Temporal lobe (tissue), 2 donors: ENCODE data around the gene SPDYE2.

DNA sequence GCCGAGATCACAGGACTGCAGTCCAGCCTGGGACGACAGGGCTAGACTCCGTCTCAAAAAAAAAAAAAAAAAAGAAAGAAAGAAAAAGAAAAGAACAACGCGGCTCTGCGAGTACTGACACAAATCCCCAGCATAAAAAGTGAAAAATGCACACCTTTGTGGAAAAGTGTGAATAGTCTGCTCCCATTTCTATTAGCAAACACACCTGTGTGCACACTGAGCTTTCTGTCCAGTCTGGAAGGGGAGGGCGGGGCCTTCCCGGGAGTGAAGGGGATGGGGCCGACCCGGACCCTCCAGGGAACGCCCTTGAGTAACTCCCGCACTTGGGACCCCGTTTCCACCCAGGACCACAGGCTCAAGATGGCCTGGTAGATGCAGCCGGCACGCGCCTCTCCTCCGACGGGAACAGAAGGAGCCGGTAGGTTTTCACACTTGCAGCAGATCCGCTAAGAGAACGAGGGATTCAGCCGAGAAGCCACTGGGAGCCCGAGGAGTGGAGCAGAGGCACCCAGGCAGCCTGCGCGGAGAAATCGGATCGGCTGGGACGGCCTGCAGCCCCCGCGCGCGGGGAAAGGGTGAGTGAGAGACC, 22.2 kb downstream of the IFT22 start:
- RAMPAGE, long total RNA = no peak

- RAMPAGE, long total RNA = no peak
These were observed 19.0 kb downstream of the IFT22 start for GRCh38 chr7:101302519-101303036.

DNA sequence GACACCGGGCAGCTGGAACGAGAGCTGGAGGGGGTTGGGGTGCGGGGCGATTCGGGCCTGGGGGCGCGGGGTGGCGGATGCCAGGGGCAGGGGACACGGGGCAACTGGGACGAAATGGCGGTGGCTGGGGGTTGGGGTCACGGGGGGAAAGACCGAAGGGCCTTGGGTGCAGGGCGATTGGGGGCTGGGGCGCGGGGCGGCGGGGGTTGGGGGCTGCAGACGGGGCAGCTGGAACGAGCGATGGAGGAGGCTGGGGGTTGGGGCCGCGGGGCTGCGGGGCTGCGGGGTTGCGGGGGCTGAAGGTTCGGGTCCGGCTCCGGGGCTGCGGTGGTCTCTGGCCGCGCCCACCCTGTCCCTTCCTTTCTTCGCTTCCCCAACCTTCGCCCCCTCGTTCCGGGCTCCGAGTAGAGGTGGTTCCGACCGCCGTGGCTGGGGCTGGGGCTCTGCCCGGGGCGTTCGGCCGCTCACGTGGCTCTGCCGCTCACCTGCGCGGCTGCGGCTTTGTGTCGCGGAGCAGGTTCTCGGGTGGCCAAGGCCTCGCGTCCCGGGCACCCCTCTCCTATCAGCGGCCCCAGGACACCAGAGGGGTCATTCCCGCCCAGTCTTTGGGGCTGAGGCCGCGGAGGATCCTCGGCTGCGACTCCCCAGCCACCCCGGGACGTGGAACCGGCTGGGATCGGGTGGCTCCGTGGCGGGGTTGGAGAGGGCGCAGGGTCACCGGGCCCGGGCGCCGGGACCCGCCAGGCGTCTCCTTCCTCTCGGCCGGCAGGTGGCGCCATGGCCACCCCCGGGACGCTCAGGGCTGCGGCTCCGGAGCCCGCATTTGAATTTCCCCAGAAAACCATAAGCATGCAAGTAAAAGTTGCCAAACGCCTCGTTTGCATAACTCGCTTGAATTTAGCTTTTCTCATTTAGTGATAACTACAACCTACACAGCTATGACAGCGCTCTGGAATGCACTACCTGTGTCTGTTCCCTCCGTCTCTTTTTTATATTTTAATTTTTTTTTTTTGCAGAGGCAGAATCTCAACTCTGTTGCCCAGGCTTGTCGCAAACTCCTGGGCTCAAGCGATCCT, 1.0 kb downstream of the COL26A1 start:
- RAMPAGE, long total RNA = no peak

GRCh38 chr7:101739732-101740031, 77.7 kb upstream of the CUX1 start:
- RAMPAGE, long total RNA = no peak

DNA sequence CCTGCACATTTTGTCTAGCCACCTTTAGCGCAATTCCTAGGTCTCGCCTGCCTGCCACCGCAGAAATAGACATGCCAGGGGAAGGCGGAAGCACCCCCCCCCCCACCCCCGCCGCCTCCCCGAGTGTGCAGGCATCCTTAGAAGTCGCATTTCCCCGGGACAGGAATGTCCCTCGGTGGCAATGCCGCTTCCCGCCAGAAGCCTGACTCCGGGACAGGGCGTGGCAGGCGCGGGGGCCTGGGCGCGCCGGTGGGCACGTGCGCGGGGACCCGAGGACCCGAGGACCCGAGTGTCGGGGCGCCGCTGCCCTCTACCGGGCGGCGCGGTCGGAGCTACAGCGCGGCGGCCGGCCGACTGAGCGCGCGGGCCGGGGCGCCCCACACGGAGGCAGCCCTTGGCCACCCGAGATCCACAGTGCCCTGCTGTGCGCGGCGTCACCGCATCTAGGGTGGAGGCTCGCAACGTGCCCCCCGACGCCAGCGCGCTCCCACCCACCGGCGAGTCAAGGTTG, 3.4 kb upstream of the CUX1 start:
- RAMPAGE, long total RNA = no peak

- RAMPAGE, long total RNA = no peak
These were observed 1.3 kb downstream of the CUX1 start for GRCh38 chr7:101818599-101819342.

GRCh38 chr7:101869998-101871060, 52.9 kb downstream of the CUX1 start:
- RAMPAGE, long total RNA = no peak

GRCh38 chr7:101899846-101900968, 82.8 kb downstream of the CUX1 start:
- RAMPAGE, long total RNA = no peak

DNA sequence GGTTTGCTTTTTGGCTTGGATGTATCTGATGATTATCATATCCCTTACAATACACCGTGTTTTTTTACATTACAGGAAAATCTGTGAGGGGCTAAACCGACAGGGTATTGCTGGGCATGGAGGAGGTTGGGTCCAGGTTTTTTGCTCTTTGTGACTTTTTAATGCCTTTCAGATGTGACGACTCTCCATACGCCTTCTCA, 95.2 kb downstream of the CUX1 start:
- RAMPAGE, long total RNA = no peak

DNA sequence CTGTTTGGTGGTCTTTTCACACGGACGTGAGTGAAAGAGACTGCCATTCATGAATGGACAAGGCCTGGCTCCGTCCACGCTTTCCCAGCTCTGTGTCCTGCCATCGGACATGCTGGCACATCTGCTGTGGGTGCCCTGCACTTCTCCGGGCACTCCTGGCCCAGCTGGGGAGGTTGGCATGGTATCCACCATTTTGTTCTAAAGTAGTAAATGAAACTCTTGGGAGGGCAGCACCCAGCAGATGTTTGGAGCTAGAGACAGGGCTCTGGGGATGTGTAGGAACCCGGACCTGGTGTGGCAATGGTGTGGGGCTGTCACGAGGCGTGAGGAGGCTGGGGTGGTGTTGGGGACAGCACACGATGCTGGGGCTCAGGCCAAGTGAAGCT, 118.0 kb downstream of the CUX1 start:
- RAMPAGE, long total RNA = no peak

DNA sequence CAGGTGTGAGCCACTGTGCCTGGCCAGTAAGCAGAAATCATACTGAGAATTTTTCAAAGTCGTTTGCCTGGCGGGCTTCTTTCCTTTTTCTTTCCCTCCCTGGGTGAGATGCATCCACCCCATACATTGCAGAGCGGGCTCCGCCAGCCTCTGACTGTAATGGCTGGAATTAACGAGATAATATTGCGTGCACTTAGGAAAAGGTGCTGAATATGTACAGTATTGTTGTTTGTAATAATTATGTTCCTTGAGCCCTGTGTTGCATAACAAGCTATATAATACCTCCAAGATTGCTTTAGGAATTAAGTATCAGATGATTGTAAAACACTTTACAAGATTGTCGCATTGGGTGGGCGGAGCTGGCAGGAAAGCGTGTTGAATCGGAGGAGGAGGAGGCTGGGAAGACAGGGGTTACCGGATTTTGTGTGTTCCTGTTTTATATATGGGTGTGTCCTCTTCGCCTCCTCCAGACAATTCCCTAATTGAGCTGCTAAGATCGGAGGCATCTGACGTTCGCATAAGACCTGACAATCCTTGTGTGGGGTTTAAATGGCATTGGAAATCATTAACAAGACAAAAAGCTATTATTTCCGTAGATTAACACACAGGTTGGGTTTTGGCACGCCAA, 193.1 kb upstream of the SH2B2 start:
- RAMPAGE, long total RNA = no peak

DNA sequence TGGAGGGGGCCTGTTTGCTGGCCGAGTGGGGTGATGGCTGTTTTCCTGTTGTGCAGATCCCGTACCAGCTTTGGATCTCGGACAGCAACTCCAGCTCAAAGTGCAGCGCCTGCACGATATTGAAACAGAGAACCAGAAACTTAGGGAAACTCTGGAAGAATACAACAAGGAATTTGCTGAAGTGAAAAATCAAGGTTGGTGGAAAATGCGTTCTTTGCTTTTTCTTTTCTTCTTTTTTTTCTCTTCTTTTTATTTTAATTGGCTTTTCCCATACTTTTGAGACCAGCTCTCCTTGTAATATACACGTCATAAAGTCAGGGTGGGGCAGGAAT, 189.4 kb upstream of the SH2B2 start:
- RAMPAGE, long total RNA = no peak

GRCh38 chr7:102253795-102254500, 32.7 kb upstream of the SH2B2 start:
- RAMPAGE, long total RNA = no peak

DNA sequence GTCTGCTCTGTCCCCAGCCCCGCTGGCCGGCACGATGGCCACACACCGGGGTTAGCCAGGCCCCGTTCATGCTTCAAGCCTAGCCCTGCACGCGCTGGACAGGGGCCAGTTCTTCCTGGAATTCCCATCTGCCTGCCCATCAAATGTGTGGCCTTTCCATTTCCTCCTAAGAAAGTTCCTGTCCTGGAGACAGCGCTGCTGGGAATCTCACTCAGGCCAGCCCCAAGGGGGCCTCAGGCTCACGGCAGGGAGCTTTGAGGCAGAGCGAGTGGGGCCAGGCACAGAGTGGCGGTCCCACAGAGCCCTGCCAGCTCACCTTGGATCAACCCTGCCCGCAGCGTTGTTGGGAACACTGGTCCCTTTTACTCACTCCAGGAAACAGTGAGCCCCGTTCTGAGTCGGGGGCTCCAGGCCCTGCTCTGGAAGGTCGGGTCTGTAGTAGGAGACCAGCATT, 18.1 kb downstream of the SH2B2 start:
- RAMPAGE, long total RNA = no peak

DNA sequence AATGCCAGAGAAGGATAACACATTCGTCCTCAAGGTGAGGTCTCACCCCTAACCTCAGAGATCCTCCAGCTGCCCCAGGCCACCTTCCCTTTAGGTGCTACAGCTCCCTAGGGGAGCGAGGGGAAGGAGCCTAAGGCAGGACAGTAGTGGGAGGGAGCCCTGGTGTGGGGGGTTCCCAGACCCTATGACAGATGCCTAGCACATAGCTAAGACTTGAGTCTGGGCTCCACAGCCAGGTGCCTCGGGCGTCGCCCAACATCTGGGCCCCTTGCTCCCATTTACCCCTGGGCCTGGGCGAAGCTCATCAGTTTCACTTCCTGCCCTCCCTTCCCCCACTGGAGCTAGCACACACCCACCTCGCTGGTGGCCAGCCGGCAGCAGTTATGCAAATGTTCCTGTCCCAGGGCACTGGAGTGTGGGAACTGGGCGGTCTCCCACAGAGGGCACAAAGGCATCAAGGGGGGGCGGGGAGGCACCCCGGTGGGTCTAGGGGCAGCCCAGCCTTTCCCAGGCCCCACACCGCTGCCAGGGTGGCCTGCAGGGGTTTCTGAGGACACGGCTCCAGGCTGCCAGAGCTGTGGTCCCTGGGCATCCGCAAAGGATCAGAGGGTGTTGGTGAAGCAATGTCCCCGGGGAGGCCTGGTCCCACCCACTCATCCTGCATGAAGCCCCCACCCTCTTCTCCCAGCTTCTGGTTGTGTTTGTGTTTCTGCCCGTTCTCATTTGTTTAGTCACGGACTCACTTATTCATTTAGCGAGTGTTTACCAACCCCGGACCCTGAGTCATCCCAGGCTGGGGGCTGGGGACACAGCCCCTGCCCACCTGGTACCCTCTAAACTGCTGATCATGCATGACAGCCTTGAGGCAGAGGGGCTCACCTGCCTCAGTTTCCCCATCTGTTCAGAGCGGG, 20.4 kb downstream of the SH2B2 start:
- RAMPAGE, long total RNA = no peak

- RAMPAGE, long total RNA = no peak
These were observed 9.3 kb upstream of the ORAI2 start for GRCh38 chr7:102423922-102424630.

DNA sequence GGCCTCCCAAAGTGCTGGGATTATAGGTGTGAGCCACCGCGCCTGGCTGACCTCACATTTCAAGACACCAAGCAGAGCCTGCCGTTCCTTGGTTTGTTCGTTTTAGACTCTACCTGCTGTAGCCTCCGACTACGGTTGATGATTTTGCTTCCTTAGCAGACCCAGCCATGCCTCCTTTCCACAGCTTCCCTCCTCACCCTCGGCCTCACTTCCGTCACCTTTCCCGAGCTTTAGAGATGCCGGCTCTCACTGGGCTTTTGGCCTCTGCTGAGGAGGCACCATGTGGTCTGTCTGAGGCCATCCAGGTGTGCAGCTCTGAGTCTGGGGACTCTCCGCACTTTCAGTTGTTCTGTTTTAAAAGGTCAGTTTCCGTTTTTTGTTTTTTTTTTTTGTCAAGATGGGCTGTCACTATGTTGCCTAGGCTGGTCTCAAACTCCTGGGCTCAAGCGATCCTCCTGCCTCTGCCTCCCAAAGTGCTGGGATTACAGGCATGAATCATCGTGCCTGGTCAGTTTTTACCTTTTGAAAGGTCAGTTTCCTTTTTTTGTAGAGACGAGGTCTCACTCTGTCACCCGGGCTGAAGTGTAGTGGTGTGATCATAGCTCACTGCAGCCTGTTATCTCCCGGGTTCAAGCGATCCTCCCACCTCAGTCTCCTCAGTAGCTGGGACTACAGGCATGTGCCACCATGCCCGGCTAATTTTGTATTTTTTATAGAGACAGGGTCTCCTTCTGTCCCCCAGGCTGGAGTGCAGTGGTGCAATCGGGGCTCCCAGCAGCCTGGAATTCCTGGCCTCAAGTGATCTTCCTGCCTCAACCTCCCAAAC, 11.8 kb downstream of the ORAI2 start:
- RAMPAGE, long total RNA = no peak

DNA sequence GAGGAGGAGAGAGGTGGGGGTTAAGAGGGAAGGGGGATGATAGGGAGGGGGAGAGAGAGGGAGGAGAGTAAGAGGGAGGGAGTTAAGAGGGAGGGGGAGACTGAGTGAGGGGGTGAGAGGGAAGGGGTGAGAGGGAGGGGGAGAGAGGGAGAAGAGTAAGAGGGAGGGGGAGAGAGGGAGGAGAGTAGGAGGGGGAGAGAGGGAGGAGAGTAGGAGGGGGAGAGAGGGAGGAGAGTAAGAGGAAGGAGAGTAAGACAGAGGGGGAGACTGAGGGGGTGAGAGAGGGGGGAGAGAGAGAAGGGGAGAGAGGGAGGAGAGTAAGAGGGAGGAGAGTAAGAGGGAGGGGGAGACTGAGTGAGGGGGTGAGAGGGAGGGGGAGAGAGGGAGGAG, 5.2 kb downstream of the RASA4B start:
- RAMPAGE, long total RNA = no peak

DNA sequence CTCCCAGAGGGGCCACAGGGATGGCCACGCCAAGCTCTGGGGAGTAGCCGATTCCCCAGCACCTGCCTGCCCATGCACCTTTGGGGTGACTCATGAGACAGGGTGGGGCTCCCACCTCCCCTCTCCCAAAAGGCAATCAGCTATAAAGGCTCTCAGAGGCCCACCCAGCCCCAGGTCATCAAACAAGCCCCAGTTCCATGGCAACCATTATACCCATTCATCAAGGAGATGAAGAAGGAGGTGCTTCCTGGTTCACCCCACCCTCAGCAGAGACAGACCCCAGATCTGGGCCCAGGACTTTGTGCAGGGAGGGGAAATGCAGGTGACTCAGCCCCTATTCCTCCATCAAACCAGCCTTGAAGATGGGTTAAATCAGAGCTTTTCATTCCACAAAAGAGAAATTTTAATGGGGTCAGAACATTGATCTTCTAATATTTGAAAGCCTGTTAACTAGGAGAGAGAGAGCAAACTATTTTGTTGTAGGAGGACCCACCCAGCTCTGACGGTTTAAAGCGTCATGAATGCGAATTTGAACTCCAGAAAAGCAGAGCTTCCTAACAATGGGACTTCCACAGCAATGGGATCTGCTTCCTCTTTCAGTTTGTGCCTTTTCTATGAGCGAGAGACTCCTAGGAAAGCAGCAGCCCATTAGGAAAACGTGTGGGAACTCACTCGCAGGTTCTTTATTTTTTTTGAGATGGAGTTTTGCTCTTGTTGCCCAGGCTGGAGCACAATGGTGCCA, at the start of gene SPDYE2:
Gene SPDYE2 (plus strand): TSS at position 260 of the 742 bp plus-strand sequence.
- RAMPAGE, long total RNA = no peak

GRCh38 chr7:103086318-103087069, 11.6 kb downstream of the ARMC10 start:
- RAMPAGE, long total RNA = no peak